LHCN-M2 (cell line): Measurements from ENCODE around the genes KIF2B and C17orf67.

GRCh38 chr17:50766133-50767321 lies 791 bp downstream of the ANKRD40CL start:
- RAMPAGE, long total RNA, result no peak

DNA sequence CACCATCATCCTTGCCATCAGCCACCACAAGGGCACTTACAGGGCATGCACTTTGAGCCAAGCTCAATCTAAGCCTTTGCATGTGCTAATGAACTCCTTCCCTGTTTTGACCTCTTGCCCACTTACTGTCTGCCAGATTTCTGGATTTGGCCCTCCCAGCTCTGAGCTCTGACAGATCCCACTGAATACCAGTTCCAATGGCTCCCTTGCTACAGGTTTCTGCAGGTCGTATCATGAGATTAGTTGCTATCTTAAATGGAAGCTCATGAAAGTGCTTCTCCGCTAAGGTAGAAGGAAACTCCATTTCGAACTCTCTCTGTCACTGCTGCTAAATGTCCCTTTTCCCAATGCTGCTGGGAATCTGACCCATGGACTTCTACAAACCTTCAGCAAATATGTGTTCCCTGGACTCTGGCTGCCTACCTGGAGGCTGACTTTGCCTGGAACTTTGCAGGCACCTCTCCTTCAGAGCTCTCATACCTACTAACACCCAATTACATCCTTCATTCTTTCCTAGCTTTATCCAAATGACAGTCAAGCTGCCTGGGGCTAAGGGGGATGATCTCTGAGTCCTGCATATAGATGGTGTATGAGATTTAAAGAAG lies 23.5 kb upstream of the TOB1 start:
- RAMPAGE, long total RNA, result no peak

- RAMPAGE, long total RNA, result no peak
Measured at GRCh38 chr17:50908211-50908840, 42.2 kb upstream of the TOB1 start.

- RAMPAGE, long total RNA, result no peak
Measured at GRCh38 chr17:50916216-50917149, 50.3 kb upstream of the TOB1 start.

GRCh38 chr17:50947997-50948588 lies 81.9 kb upstream of the TOB1 start:
- RAMPAGE, long total RNA, result no peak

DNA sequence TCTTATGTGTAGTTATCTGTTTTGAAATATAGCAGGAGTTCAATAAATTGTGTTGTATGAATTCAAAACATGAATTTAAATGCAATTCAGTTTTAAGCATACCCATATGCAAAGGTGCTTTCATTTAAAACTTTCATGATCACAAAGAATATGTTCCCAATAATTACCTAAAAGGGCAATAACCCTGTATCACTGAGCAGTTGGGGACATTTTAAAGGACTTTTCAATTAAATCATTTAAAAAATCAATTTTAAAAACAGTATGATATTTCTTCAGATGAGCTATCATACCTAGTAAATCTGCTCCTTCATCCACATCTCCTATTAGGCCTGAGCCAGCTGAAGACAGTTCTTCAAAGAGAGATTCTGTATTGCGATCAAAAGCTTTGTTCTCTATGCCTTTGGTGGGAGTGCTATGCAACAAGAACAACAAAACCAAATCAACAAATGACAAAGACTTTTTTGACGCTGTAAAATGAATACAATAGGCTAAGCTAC lies 106.7 kb downstream of the SPAG9 start:
- RAMPAGE, long total RNA, result no peak

DNA sequence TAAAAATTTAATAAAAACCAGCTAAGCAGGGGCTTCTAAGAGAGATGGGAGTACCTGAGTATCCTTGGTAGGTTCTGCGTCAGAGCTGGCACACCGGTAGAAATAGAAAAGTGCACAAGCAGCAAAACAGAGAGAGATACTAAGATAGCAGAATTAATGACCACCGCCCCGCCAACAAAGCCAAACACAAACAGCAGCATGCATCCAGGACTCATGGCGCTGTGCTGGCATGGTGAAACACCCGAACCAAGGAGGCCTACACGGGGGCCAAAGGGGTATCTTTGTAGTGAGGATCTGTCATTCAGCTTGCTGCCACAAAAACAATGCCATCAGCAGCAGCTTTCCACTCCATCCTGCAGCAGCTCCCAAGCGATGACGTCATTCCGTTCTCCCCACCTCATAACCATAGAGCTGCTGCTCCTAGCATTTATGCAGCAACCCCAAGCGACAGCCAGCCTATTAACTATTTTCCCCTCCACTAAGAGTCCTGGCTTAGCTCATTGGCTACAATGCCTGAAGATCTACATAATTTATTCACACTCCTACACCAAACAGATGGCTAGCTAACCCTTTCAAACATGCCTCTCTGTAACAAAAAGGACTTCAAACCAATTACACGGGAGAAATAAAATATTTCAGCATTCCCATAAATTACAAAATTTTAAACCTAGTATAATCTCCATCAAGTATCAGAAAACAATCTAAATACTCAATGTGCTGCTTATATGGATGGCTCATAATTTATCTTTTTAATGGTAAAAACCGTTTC lies 74.0 kb downstream of the SPAG9 start:
- RAMPAGE, long total RNA, result no peak

- RAMPAGE, long total RNA, result no peak
Measured at GRCh38 chr17:51202612-51203326, 36.6 kb downstream of the NME2 start.

DNA sequence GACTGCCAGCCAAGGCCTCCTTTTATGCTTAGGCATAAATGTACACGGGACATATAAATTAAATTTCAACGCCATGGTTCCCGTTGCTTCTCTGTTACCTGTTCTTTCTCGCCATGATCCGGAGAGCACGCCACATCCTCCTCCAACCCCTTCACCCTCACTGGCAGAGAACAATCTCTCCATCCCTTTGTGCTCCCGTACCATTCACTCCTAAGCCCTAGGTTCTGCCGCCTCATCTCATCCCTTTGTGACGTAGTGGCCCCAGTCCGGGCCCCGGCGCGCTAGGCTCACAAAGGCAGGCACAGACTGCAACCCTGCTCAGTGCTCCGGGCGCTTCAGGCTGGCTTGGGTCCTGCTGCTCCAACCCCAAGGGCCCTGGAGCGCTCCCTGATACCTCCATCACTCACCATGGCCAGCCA lies at the start of gene KIF2B:
TSS of gene KIF2B (plus strand) at position 302 of the 419 bp plus-strand sequence.
- RAMPAGE, long total RNA, result no peak

DNA sequence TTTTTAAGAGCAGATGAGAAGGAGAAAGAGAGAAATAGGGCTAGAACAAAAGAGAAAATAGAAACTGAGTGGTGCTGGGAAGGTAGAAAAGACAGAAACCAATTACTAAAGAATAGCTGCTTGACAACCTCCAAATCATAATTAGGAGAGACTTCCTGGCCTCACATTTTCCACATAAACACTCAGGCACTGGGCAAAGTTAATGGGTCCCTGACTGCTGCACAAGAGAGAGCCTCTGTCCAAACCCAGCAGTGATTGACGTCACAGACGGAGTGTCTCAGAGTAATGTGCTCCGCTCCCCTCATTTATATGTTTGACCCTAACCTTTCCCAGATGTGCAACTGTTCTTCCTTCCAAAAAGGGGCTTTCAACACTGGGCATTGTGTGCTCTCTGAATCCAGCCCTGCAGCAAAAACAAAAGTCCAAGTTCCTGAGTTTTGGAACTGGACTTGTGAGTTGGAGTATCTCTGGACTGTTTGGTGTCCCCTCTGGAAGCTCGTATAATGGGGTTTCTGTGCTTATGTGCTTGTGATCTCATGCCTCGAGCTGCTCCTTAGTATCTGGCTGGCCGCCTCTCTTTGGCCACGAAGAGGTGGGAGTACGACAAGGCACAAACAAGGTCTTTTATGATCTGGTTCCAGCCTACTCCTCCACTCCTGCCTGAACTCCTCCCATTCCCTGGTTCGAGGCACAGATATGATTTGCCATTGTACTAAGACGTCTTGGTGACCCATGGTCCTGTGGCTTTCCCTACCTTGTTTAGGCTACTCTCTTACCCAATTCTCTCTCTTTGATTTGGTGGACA lies 135.0 kb downstream of the TMEM100 start:
- RAMPAGE, long total RNA, result no peak

- RAMPAGE, long total RNA, result no peak
Measured at GRCh38 chr17:56203473-56204004, 50.3 kb downstream of the ANKFN1 start.

DNA sequence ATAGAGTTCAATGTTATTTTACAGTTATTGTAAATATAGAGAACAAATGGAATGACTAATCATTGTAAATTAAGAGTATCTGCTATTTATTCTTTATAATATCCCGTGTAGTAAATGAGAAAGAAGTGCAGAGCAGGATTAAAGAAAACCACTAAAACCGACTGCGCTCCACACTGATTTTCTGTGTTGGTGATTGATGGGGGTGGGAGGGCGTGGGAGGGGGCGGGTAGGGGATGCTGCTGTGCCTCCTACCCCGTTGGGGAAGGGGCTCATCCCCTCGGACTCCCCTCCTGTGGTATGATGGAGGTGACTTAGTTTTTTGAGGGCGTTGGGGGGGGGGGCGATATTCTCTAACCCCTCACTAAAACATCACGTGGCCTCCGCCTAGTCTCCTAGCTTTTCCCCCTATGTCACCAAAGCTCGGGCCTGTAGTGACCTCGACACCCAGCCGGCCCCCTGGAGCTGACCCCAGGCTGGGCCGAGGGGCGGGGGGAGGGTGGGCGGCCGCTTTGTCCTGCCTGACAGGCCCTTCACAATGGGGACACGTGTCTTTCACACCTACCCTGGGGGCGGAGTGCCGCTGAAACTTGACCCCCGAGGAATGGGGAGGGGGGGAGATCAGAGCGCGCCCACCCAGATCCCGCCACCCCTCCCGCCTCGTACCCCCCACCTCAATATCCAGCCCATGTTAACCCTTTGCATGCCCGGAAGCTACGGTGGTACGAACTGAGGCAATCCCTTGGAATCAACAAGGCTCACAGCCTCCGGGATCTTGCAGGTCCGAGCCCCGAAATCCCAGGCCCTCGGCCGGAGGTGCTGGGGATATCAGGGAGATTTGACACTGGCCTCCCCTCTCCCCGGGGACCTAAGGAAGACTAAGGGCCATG lies 2.2 kb downstream of the NOG start:
- RAMPAGE, long total RNA, result no peak

- RAMPAGE, long total RNA, result no peak
Measured at GRCh38 chr17:56832872-56833977, at the start of gene C17orf67. TSS of gene C17orf67 (minus strand) at chr17:56833920.

DNA sequence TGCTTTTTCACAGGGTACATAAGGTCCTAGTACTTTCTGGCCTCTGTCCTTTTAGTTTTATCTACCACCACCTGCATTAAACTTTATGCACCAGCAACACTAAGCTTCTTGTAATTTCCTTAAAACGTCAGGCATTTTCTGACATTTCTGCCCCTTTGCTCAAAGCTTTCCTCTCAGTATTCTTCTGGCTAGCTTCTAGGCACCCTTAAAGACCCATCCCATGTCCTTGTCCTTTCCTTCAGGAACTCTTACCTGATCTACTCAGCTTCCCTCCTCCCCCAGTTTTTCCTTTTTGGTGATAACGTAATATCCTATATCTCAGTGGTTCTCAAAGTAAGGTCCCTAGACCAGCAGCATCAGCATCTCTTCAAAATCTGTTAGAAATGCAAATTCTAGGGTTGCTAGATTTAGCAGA lies 2.8 kb downstream of the DGKE start:
- RAMPAGE, long total RNA, result no peak

- RAMPAGE, long total RNA, result no peak
Measured at GRCh38 chr17:56886271-56886790, 27.5 kb downstream of the TRIM25 start.

- RAMPAGE, long total RNA, result no peak
Measured at GRCh38 chr17:56890691-56890946, 23.2 kb downstream of the TRIM25 start.

DNA sequence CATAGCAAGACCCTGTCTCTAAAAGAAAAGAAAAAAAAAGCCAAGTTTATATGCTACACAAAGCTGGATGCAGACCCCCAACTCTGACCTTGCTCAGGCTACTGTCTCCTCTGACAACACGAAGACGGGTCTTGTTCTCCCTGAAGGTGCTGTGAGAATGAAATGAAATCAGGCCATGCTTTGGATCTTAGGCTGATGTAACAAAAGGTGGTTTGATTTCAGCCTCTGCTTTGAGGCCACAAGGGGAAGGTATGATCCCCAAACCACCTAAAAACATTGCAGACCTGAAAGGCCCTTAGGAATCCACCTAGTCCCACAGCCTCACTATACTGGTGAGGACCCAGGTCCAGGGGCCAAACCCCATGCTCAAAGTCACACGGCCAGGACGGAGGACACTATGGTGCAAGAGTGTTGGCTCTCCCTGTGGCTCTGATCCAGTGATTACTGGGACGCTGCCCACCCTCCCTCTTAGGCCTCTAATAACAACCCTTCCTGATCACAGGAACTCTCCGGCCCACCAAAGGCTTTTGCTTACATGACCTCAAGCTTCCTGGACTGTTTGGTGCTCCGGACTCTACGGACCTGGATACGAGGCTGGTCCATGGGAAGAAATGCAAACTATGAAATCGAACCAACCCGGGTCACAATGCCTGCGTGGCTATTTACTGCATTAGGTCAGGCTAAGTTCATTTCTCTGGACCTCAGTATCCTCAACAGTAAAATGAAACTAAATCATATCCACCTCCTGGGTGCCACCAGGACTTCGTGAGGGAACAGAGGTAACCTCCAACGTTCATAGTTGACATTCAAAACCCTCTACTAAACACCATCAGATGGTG lies 1.6 kb downstream of the TRIM25 start:
- RAMPAGE, long total RNA, result no peak

GRCh38 chr17:57105414-57106454 lies 20.7 kb downstream of the AKAP1 start:
- RAMPAGE, long total RNA, result no peak

DNA sequence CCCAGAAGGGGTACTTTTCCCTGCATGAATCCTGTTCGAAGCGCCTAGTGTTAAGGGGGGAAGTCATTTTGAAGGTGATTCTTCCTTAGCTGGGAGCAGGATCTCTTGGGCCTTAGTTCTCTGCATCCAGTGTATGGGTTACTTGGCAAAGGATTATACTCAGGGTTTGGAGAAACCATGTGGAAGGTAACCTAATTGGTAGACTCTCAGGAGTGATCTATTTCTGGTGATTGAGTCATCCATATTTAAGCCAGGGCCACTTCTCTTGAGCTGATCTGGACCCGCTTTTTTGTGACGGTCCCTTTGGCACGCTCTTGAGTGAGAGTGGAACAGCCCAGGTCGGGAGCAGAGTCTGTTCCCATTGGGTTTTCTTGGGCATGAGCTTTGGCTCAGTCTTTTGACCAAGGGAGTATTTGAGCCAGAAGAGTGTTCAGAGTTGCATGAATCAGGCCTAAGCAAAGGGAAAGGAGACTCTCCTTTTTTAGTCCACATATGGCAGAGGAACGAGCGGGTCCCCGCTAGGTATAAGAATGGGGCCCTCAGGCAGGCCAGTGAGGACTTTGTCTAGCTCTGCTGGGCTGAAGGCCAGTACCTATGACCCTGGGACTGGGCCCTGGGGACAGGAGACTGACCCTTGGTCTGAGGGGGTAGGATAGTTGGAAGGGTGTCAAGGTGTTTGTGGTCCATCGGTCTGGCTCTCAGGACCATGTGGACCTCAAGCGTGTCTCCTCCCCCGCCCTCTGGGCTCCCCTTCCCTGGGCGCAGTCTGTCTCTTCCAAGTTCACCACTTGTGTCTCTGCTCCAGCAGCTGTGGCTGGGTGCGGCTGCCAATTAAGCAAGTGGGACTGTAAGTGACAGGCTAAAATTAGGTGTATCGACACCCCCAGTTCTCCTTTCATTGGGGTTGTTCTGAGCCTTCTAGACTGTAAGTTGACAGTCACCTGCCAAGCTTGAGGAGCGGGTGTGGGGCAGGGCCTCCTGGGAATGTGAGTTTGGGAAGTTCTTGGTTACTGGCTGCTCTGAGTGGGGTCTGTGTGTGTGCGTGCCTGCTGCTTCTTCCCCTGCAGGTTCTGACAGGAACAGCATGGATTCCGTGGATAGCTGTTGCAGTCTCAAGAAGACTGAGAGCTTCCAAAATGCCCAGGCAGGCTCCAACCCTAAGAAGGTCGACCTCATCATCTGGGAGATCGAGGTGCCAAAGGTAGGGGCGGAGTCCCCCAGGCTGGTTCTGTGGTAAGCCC lies 24.3 kb downstream of the AKAP1 start:
- RAMPAGE, long total RNA, result no peak

- RAMPAGE, long total RNA, result no peak
Measured at GRCh38 chr17:57262147-57262853, 6.0 kb downstream of the MSI2 start.